ENCODE results near the genes INTS2 and TACO1.

DNA sequence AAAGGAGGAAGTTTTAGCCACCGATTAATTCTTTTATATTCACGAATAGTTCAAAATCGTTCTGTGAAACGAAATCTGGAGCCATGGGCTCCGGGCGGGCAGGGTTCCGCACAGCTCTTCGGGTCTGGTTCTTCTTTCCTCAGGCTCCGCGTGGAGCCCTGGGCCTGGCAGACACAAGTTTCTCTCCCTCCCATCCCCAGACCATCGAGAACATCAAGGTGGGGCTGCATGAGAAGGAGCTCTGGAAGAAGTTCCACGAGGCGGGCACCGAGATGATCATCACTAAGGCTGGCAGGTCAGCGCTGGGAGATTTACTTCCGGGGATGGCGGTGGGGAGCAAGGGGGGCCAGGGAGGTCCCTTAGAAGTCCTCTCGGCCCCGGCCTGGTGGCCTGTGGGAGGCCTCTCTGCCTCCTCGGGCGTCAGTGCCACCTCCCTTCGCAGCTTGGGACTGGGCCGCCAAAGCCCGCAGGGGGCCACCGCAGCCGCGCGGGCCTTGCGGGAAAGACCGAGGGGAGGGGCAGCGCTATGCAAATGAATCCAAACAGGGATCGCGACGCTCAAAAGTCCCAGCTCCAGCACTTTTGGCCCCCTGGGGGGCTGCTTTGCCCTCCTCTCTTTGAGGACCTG, 5.2 kb downstream of the TBX4 start:
- PRO-cap, result unidirectional peak, minus-strand start at position 451 of the sequence

DNA sequence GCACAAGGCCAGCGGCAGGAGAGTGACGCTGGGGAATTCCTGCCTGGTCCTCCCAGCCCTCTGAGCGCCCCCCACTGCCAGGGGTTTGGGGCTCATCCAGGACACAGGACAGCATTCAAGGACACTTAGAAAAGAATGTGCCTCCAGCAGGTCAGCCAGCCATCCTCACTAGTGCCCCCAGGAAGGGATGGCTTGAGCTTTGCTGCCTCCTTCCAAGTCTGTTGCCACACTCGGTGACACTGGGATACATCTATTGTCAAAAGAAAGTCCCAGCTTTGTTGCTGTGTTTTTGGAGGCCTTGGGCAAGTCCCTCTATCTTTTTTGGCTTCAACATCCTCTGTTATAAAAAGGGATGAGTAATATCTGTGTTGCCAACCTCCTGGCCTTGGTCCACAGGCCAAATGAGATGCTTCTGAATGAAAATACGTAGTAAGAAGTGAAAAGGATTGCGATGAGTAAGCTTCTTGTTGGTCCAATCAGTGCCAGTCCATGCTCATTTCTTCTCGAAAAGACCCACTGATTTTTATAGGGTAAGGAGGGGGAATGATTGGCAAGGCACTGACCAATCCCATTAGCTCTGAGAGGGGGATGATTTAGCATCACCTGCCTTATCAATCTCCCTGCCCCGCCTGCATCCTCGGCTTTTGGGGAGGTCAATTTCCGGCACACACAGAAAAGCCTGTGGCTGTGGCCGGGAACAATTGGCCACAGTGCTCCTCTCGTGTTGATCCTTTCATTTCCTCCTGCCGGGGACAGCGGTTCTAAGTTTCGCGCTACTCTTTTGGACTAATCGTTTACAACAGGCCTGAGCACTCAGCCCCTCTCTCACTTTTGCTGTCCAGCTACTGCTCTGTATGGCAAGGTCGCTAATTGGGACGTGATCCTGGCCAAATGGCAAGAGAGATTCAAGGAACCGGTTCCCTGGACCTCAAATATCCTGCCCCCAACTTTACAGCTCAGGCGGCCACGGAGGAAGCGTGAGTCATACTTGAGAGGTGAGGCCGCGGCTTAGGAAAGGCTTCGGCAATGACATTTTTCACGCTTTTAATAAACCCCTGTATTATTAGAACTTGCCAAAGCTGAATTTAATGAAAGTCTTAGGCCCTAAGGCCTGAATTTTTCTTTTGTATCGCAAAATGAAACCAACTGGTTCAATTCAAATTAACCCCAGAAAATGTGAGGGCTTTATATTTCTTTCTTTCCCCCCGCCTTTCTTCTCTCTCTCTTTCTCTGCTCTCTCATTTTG, 43.0 kb downstream of the TBX4 start:
- PRO-cap, result no peak

GRCh38 chr17:61699596-61700121, 108.6 kb upstream of the NACA2 start:
- PRO-cap, result no peak

GRCh38 chr17:61927134-61928268, at the start of gene INTS2:
INTS2 (minus strand) TSS chr17:61927982.
- PRO-cap, result unidirectional peak, minus-strand start at chr17:61927559; bidirectional peak, plus-strand start at chr17:61928097, minus-strand start at chr17:61927982

- PRO-cap, result no peak
These were observed 60.8 kb downstream of the MED13 start for GRCh38 chr17:62004304-62004646.

- PRO-cap, result no peak
These were observed 54.6 kb upstream of the MRC2 start for GRCh38 chr17:62572696-62573516.

- PRO-cap, result no peak
These were observed 11.2 kb upstream of the MRC2 start for GRCh38 chr17:62616275-62616678.

DNA sequence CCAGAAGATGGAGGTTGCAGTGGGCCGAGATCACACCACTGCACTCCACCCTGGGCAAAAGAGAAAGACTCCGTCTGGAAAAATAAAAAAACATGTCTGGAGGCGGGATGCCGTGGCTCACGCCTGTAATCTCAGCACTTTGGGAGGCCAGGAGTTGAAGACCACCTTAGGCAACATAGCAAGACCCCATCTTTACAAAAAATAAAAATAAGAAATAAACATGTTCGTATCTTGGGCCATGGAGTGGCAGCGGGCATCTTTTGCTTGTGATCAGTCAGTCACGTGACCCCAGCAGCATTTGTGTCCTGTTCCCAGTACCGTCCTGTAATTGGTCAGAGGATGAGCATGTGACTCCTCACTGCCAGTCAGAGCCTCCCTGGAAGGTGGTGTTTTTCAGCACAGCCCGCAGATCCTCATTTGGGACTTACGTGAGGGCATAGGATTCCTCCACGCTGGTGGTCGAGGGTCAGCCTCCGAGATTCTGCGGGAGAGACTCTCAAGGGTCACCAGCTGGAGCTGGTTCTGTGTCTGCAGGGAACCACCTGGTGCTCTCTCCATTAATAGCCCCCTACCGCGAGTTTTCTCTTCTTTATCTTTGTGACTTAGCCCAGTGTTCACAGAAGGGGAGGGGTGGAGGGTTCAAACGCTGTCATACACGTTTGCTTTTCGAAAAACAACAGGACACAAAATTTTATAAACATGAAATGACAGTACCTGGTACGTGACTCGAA, 17.0 kb downstream of the MRC2 start:
- PRO-cap, result no peak

- PRO-cap, result no peak
These were observed 44.1 kb downstream of the MRC2 start for GRCh38 chr17:62671410-62672178.

- PRO-cap, result unidirectional peak, minus-strand start at chr17:62680811
These were observed 53.2 kb downstream of the MRC2 start for GRCh38 chr17:62680520-62681305.

DNA sequence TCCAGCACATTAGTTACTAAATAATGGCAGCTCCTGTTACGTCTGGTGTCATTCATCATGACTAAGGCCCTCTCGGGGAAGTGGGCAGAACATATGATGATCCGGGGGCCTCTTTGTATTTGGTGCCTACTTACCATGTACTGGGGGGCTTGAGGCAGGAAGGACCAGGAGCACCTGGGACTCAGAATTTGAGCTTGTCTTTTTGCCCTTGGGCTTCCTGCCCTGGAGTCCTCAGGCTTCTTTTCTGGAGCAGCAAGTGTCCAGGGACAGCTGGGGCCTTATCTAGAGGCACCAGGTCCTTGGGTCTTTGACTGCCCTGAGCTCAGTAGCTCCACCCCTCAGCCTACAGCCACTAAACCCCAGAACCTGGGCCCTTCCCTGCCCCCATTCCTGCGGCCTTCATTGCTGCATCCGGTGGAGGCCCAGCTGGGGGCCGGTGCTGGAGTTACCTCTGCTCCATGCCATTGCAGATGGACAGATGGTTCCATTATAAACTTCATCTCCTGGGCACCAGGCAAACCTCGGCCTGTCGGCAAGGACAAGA, 54.0 kb downstream of the MRC2 start:
- PRO-cap, result no peak

DNA sequence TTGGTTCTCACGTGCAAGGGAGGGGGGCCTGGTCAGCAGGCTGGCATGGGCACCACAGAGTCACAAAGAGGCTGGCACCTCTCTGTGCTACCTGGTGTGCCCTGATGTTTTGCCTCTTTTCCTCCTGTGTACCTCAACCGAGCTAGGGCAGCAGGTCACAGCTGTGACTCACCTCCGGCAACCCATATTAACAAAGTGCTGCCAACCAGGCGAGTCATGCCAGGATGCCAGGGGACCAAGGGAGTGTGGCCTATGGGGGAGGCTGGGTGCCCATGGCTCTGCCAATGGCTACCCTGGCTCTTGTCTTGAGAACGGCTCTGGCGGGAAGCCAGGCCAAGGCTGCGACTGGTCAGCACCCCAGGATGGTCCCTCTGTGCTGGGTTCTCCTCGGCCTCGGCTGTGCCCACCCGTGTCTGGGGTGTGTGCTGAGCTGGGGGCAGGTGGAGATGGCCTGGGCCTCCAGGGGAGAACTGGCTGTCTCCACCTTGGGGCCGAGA, 75.7 kb downstream of the MRC2 start:
- PRO-cap, result no peak

GRCh38 chr17:62703653-62704382, 76.3 kb downstream of the MRC2 start:
- PRO-cap, result no peak

- PRO-cap, result no peak
These were observed 16.4 kb downstream of the MARCHF10 start for GRCh38 chr17:62791261-62792488.

- PRO-cap, result no peak
These were observed 62.1 kb upstream of the MARCHF10 start for GRCh38 chr17:62870054-62870862.

- PRO-cap, result bidirectional peak, plus-strand start at chr17:63446837, minus-strand start at chr17:63446745
These were observed 735 bp upstream of the CYB561 start for GRCh38 chr17:63446472-63447609.

GRCh38 chr17:63447644-63448075, 1.6 kb upstream of the CYB561 start:
- PRO-cap, result no peak

DNA sequence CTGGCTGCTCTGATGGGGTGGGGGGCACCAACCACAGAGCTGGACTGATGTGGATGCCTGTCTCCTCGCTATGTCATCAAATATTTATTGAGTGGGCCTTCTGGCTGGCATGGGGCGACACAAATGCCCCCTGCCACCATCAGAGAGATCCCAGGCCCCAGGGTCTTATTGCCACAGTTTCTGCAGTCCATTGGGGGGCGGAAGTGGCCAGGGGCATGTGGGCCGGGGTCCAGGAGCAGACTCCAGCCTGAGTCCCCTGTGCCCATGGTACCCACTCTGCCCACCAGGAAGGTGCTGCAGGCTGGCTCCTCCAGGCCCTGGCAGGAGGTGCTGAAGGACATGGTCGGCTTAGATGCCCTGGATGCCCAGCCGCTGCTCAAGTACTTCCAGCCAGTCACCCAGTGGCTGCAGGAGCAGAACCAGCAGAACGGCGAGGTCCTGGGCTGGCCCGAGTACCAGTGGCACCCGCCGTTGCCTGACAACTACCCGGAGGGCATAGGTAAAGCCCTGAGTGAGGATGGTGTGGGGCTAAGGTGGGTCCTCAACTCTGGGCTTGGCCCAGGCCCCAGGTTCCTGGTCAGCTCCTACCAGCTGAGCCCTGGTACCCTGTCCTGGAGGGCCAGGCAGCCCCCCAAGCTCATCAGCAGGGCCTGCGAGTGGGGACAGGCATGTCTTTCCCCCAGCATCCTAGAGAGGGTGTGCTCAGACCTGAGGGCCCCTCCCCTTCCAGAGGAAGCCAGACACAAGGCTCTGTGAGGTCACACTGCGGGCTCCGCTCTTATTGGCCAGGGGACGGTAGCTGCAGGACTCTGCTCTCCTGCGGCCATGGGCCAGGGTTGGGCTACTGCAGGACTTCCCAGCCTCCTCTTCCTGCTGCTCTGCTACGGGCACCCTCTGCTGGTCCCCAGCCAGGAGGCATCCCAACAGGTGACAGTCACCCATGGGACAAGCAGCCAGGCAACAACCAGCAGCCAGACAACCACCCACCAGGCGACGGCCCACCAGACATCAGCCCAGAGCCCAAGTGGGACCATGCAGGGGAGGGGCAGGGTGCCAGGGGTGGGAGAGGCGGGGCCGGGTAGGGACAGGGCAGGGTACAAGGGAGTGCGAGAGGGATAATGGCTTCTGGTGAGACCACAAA, 7.6 kb downstream of the ACE start:
- PRO-cap, result no peak

- PRO-cap, result no peak
These were observed at the start of gene TACO1 for GRCh38 chr17:63600446-63601848. TACO1 (plus strand) TSS chr17:63600895.

DNA sequence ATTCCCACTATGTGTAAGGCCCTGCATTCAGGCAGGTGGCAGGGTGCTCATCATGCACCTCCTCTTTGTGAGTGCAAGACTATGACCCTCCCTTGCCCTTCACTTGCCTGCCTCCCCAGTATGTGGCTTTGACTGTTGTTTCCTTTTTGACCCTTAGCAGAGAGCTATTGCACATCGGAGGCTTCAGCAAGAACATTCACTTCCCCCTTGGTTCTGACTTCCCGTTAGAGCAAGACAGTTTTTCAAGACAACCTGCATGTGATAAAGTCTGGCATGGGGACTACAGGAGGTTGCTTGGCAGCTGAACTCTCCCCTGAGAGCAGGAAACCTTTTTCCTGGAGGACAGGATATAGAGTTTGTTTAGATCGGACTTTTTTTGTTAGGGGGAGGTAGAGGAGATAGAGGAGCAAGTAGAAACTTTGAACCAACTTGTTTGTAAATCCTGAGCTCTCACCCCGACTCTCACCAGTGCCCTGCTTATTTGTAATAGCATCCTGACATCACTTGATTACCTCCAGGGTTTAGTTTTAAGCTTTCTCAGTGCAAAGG, 34.3 kb downstream of the LIMD2 start:
- PRO-cap, result no peak

Measured in trachea (tissue), 1 donor.